Foreskin fibroblast (primary cell): Measurements from ENCODE around the gene OR13C2.

DNA sequence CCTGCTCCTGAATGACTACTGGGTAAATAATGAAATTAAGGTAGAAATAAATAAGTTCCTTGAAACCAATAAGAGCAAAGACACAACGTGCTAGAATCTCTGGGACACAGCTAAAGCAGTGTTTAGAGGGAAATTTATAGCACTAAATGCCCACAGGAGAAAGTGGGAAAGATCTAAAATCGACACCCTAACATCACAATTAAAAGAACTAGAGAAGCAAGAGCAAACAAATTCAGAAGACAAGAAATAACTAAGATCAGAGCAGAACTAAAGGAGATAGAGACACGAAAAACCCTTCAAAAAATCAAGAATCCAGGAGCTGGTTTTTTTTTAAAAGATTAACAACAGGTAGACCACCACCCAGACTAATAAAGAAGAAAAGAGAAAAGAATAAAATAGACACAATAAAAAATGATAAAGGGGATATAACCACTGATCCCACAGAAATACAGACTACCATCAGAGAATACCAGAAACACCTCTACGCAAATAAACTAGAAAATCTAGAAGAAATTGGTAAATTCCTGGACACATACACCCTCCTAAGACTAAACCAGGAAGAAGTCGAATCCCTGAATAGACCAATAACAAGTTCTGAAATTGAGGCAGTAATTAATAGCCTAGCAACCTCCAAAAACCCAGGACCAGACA is 81.1 kb downstream of the INVS start:
- RRBS: no CpG with 5 or more reads among the region's 5 CpGs

DNA sequence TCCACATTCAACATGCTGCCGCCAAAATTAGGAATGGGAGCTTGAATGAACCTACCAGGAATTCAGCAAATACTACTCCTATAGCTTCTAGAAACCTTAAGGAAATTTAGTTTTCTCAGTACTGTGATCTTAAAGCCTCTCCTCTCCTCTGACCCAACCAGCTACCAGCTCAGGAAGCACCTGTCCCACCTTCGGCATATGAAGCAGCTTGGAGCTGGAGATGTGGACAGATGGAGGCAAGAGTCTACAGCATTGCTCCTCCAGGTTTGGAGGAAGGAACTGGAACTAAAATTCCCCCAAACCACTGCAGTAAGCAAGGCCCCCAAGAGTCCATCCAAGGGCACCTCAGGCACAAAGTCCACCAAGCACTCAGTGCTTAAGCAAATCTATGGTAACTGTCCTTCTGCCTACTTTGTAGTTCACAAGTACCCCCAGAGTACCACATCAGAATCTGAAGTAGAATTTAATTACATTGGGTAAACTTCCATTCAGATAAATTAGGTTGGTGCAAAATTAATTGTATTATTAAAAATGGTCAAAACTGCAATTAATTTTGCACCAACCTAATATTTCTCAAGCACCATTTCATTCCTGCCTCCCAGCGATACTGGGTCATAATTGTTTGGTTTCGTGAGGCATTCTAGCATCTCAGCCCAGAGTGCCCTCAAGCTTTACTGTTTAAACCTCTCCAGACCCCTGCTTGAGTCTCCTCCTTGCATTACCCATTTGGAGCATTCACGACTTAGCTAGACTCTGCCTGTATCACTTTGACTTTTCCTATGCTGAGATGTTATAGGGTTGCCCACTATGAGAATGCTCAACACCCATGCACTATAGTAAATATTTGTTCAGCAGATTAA is 55.8 kb downstream of the TEX10 start:
- RRBS: no CpG with 5 or more reads among the region's 5 CpGs

GRCh38 chr9:100450540-100451055 is 22.4 kb upstream of the TMEFF1 start:
- RRBS: no CpG with 5 or more reads among the region's 6 CpGs

GRCh38 chr9:101381786-101382537 is 2.8 kb downstream of the BAAT start:
- RRBS: no CpG with 5 or more reads among the region's 3 CpGs

GRCh38 chr9:101408747-101409159 is 10.1 kb downstream of the ZNF189 start:
- RRBS: no CpG with 5 or more reads among the region's 3 CpGs

GRCh38 chr9:101423397-101423908 is 12.1 kb downstream of the ALDOB start:
- RRBS: no CpG with 5 or more reads among the region's 5 CpGs

DNA sequence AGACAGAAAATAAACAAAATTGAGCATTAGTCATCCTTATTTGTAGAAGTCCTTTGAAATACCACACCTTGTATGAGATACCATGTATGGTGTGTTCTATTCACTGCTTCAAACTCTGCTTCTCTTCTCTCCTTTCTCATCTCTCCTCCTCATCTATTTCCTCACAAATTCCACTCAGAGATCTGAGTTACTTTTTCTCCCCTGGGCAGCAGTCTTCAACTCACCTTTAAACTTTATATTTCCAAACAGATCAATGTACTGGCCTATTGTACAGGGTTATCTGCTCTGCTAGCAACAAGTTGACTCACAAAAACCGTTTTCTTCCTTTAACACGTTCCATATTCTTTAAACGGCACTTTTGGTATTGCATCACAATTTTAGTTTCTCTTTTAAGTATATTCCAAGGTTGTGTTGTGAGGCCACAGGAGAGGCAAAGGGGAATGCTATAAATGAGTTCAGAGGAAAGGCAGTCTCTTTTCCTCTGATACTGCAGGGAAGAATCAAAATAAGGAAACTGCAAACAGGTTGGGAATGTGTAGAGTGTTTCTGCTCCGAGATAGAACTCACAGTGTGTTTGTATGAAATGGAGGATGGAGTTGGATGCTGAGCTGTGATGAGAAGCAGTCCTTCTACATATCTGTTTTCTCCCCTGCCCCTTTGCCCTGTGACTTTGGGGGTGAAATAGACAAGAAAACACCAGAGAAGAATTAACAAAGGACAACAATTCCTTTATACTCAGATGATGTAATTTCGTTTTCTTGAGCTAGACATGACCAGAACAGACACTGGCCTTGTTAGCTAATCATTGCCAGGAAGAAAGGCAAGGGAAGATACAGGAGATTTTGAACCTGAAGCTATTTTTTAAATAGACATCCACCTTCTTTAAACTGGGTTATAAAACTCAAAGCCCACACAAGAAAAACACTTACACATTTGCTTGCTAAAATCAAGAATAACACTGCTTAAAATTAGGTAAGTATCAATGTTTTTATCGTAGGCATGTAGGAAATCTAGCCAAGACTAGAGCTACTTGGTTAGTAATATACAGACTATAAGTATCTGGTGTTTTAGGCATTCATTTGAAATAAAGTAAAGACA is 10.0 kb upstream of the ALDOB start:
- RRBS: no CpG with 5 or more reads among the region's 6 CpGs

GRCh38 chr9:101553892-101554205 is 20.2 kb downstream of the RNF20 start:
- RRBS: no CpG with 5 or more reads among the region's 3 CpGs

DNA sequence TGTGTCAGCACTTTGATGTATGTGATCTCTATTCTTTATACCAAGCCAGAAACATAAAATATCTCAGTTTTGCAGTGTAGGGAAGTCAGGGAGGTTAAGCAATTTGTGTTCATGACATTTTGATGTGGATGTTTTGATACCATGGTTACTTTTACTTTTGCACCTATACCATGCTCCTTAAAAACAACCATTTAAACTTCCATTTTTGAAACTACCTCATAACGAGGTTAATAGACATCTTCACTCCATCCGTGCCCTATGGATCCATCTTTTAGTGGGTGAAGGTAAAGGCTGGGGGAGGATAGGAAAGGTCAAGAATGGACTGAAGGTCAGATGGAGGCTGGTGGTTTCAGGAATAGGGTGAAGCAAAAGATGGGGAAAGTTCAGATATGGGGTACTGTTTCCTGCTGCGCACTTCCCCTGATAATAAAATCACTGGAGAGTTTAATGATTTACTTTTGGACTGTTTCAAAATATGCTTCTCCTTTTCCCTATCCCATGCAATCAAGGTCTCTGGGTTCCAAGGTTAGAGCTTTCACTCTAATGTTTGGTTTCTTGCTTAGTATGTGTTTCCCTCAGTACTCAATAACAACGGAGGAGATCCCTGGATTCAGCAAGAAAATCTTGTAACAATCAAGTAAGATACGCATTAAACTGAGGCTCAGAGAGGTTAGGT is 10.7 kb upstream of the PPP3R2 start:
- RRBS: no CpG with 5 or more reads among the region's 5 CpGs

GRCh38 chr9:102223316-102224022 is 485.0 kb upstream of the GRIN3A start:
- RRBS: no CpG with 5 or more reads among the region's 26 CpGs

- RRBS: 39% methylated on average over 7 of the region's 40 CpGs
Measured at GRCh38 chr9:104093550-104094199, 434 bp upstream of the SMC2 start.

DNA sequence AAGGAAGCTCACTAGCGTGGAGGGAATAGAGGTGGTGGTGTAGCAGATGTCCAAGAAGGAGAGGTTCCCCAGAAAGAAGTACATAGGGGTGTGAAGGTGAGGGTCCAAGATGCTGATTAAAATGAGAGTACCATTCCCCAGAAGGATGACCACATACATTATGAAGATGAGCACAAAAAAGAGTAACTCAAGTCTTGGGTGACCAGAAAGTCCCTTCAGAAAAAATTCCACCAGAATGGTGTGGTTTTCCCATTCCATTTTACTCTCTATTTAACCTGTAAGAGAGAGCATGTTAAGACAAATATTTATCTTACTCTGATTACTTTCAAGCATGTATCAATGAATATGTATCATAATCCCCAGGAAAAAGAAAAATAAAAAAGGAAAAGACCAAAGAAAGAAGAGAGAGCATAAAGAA is at the start of gene OR13C2:
Gene OR13C2 (minus strand): TSS at position 258 of the 418 bp plus-strand sequence.
- RRBS: no CpG with 5 or more reads among the region's 1 CpG

- RRBS: no CpG with 5 or more reads among the region's 1 CpG
Measured at GRCh38 chr9:104844756-104845019, 80.8 kb downstream of the NIPSNAP3B start.

DNA sequence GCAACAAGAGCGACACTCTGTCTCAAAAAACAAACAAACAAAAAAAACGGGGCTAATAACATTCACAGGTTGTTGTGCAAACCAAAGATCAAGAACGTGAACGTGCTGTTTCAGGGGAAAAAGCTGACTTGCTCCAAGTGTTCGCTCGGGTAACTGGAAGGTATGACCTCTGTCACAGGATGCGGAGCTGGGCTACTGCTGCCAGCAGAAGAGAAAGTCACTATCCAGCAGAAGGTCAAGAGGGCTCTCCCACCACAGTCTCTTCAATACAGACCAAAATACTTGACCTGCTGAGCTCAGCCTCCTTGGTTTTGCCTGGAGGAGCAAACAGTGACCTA is 59.7 kb downstream of the ABCA1 start:
- RRBS: no CpG with 5 or more reads among the region's 7 CpGs

DNA sequence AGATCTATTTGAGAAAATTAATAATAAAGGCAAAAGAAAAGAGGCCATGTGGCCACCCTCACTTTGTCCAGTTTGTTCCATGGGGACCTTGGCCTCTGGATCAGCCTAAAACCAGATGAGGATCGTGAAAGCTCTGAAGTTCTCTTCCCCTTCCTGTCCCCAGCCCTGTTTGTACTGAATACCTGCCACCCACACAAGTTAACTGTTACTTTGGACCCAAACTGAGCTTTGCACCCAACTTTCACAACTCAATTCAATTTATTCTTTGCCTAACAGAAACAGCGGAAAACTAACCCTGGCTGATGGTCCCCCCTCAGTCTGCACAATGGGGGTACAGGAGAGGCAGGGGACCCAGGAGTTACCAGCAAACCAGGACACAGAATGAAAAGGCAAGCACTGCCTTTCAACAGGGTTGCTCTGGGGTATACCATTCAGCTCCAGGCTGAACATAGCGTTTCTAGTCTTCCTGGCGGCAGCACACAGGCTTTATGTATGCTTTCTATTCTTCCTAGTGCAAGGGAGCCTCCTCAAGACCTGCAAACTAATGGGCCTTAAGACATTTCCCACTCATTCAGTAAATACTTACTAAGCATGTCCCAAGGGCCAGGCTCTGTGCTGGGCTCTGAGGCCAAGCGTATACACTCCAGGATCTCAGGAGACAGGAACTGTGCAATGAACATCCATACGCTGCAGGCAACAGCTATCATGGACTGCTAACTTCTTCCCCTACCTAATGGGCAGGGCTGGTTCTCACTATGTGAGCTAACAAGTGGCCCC is 28.0 kb downstream of the ABCA1 start:
- RRBS: no CpG with 5 or more reads among the region's 6 CpGs

- RRBS: no CpG with 5 or more reads among the region's 9 CpGs
Measured at GRCh38 chr9:104904657-104905505, 23.1 kb downstream of the ABCA1 start.

GRCh38 chr9:104990817-104991626 is 63.1 kb upstream of the ABCA1 start:
- RRBS: under 1% methylated on average over 11 of the region's 35 CpGs

DNA sequence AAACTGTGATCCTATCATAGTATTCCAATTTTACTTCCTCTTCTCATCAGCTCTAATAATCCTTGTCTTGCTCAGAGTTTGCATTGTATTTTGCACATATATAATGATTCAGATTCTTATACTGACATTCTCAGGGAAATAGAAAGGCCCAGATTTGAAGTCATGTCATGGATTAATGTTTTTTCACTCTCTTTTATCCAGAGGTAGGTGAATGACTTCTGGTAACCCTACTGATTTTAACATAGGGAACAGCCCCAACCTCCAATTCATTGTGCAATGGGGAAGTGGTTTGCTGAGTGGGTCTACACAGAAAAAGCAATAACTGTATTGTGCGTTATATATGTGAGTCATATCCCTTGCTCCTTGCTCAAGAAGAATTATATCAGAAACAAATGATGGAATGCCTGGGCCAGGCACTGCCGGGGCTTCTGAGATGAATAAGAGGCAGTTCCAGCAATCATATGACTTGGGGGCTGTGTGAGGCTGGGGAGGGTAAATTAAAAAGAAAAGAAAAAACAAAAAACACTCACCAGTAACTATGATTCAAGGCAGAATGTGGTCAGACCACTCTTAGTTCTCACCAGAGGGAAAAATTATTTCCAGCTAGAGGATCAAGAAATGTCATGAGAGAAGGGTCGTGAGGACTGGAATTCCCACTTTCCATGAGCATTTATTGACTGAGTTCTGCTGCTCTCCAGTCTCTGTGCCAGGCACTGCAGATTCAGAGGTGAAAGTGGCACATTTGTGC is 79.2 kb upstream of the ABCA1 start:
- RRBS: no CpG with 5 or more reads among the region's 3 CpGs

- RRBS: no CpG with 5 or more reads among the region's 8 CpGs
Measured at GRCh38 chr9:105052399-105052840, 124.5 kb upstream of the ABCA1 start.